Neutrophil (primary cell): Measurements from ENCODE around the genes WDR83OS, FBXW9, TNPO2, BEST2, KLF1 and CALR.

GRCh38 chr19:12643710-12644099, 22.8 kb downstream of the MAN2B1 start:
- PRO-cap, result no peak

GRCh38 chr19:12668475-12668873, 741 bp downstream of the WDR83OS start:
- PRO-cap, result no peak

DNA sequence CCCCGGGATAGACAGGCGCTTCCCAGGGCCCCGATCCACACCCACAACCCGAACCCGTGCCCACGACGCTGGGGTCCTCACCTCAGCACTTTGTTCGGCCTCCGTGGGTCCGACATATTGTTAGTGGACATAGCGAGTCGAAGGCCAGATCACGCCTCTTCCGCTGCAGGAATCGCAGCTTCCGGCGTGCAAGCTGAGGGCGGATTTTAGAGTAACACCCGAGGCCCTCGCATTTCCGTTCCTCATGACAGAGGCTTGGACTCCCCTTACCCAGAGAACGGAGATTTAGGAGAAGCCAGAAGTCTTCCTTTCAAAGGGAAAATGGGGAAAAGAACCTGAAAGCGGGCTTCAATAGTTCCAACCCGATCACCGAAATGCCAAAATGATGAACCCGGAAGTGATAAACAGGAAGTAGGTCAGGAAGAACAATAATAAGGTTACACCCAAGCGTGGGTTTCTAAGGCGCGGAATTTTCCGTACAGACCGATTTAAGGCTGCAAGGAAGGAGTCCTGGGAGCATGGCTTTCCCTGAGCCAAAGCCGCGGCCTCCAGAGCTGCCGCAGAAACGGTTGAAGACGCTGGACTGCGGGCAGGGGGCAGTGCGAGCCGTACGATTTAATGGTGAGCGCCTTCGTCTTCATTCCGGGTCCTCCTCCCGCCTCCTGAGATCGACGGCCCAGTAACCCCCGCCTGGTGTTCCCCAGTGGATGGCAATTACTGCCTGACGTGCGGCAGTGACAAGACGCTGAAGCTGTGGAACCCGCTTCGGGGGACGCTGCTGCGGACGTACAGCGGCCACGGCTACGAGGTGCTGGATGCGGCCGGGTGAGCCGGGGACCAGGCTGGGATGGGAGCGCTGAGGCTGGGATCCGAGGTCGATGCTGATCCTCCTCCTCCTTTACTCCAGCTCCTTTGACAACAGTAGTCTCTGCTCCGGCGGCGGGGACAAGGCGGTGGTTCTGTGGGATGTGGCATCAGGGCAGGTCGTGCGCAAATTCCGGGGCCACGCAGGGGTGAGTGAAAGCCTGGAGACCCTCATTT, at the start of gene WDR83OS:
Gene WDR83OS, minus strand, starts transcription at position 143 of the 1,041 bp plus-strand sequence.
- PRO-cap, result no peak

GRCh38 chr19:12696320-12697340, at the start of gene FBXW9:
FBXW9 (minus strand) TSS chr19:12696631.
- PRO-cap, result no peak

DNA sequence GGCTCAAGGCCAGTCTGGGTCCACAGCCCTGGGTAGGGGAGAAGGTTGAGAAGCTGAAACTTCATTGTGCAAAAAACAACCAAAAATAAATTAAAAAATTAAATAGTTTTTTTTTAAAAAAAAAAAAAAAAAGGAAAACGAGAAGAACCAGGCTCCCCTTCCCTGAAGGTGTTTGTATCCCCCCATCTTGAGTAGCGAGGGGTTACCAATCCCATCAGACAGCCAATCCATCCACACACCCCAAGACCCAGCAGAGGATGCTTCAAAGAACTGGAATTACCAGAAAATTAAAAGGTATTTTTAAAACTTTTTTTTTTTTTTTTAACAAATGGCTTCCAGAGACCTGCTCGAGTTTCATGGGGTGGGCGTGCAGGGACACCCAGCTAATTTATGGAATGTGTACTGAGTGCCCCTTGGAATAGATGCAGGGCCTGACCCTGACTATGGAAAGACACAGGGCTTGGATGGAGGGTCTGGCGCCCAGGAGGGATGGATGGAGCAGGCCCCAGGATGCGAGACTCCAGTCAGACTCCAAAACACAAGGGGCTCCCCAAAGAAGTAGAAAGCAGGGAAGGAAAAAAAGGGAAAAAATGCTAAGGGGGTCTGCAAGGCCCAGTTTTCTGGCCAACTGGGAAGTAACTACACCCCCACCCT, 3.0 kb upstream of the FBXW9 start:
- PRO-cap, result no peak

DNA sequence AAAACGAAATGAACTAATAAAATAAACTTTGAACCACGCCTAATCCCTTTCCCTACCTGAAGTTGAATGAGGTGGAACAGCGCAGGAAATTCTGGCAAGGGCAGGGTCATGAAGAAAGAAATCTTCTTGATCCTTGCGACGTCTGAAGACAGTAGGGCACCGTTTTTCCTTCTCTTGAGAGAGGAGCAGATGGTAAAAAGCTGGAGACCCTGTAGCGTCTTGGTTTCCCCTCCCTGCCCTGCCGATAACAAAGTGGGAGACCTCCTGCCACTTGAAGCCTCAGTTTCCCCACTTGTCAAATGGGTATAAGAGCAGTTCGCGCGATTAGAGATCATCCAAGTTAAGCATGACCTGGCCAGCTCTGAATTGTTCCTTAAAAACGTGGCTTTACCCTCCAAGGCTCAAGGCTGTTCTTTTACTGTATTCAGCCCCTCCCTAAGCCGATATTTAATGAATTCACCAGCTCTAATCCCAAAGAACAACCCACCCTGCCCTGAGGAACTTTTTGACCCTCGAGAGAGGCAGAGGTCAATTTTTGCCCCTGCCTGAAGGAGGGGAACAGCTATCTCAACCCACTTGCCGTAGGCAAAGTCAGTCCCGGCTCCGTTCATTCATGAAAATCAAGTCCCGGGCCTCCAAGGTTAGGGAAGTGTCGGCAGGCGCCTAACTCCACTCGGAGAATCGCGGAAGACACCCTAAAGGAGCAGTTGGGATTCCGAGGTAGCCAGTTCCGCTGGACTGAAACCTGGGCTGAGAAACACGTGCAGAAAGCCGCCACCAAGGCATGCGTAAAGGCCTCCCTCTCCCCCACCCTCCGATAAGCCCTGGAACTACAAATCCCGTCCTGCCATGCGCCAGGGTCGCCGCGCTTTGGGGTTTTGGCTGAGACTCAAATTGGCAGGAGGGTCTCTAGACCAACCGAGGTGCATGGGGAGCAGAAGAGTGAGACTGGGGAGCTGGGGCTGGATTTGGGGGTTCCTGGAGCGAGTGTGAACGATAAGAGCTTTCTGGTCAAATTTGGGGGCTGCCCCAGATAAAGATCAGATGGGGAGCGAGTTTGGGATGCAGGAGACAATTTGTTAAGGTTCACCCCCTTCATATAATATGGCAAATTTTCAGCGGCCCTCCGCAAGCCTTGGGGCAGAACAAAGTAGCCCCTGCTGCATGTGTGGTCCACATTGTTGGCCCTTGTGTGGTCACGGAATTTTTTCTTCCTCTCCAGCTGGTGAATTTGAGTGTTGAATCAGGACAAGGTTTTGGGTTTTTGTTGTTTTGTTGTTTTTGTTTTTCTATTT, at the start of gene TNPO2:
Gene TNPO2, minus strand, starts transcription at position 740 of the 1,295 bp plus-strand sequence.
- PRO-cap, result no peak

- PRO-cap, result no peak
These were observed at the start of gene BEST2 for GRCh38 chr19:12751444-12751933. BEST2 (plus strand) TSS chr19:12751791.

- PRO-cap, result no peak
These were observed 715 bp downstream of the BEST2 start for GRCh38 chr19:12752159-12752852.

DNA sequence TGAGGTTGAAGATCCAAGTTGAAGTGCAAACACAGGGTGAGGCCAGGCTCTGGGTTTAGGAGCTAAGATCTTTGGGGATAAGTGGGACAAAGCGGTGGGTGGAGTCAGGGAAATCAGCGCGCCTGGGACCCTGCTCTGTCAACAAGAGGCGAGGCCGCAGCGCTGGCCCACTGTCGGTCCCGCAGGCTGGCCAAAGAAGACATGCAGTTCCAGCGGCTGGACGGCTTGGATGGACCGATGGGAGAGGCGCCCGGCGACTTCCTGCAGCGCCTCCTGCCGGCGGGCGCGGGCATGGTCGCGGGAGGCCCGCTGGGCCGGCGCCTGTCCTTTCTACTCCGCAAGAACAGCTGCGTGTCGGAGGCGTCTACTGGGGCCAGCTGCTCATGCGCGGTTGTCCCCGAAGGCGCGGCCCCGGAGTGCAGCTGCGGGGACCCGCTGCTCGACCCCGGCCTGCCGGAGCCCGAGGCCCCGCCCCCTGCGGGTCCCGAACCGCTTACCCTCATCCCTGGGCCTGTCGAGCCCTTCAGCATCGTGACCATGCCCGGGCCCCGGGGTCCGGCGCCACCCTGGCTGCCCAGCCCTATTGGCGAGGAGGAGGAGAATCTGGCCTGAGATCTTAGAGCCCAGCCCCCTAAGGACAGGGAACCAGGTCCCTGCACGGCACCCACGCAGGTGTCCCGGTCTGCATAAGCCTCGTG, 6.0 kb downstream of the BEST2 start:
- PRO-cap, result no peak

DNA sequence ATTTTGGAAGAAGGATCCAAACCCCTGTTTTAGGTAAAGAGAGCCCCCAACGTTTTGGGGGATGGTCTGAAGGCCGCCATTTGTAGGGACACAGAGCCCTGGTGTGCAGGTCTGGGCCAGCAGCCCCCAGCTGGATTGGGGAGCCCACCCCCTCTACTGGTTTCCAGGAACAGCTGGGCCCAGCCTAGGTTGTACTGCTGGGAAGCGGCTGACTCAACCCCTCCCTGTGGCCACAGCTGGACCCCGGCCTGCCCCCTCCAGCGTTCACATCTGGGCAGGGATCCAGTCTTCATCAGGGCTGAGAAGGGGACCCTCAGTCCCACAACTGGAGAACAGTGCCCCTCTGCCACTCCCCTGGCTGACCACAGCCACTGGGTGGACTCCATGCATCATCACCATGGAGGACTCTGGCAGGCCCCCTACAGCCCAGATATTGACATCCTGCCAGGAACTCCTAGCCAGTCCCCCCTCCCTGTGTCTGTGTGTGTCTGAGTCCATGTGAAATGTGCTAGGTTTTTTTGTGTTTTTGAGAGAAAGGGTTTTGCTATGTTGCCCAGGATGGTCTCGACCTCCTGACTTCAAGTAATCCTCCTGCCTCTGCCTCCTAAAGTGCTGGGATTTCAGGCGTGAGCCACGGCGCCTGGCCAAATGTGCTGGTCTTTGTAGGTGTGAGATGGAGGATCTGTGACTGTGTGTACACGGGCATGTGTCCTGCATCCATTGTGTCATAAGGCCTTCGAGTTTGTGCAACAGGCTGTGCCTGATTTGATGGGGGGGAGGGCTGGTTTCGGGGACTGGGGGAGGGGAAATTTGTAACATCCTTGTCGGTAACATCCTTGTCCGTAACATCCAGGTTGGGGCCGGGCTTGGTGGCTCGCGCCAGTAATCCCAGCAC, 3.9 kb upstream of the HOOK2 start:
- PRO-cap, result no peak

DNA sequence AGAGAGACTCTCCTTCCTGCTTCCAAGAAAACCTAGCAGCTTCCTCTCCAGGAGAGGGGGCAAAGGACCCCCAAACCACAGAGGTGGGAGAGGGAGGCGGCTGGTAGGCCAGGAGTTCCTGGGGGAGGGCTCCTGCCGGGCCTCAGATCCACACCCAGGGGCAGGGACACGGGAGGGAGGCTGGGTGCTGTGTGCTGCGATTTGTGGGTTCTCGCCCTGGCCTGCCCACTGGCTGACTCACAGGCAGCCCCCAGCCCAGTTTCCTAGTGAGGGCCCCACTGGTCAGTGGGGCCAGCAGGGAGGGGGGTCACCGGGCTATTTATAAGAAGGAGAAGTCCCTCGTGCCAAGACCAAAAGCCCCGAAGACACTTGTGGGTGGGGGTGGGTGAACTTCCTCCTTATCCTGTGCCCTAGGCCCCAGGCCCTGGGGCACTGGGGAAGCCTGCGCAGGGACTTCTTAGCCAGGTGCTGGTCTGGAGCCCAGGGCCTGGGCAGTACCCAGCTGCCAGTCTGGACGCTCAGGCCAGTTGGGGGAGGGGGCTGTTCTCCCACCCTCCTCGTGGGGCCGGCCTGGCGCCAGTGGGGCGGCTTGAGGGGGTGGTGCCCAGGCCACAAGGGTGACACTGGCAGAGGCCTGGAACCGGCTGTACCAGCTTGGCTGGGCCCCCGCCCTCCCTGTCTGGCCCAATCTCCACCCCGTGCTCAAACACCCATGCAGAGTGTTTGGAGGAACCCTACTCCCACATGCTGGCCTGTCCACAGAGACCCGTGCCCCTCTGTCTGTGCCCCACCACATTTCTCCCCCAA, 5.0 kb upstream of the JUNB start:
- PRO-cap, result no peak

DNA sequence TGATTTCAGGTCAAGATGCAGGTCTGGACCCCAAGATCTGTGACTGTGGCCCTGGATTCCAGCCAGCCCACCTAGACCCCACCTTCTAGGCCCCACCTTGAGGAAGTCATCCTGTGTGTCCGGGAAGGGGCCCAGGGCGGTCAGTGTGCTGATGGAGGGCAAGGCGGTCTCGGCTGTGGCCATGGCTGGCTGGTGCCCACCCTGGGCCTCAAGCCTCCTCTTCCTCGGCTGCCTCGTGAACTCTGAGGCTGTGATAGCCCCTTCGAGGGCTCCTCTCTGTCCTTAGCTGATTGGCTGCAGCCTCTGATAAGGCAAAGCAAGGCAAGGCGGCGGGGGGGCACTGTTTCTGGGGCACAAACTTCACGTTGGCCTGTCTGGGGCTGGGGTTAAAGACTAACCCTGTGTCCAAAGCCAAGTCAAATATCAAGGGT, at the start of gene KLF1:
Gene KLF1, minus strand, starts transcription at position 244 of the 431 bp plus-strand sequence.
- PRO-cap, result no peak

DNA sequence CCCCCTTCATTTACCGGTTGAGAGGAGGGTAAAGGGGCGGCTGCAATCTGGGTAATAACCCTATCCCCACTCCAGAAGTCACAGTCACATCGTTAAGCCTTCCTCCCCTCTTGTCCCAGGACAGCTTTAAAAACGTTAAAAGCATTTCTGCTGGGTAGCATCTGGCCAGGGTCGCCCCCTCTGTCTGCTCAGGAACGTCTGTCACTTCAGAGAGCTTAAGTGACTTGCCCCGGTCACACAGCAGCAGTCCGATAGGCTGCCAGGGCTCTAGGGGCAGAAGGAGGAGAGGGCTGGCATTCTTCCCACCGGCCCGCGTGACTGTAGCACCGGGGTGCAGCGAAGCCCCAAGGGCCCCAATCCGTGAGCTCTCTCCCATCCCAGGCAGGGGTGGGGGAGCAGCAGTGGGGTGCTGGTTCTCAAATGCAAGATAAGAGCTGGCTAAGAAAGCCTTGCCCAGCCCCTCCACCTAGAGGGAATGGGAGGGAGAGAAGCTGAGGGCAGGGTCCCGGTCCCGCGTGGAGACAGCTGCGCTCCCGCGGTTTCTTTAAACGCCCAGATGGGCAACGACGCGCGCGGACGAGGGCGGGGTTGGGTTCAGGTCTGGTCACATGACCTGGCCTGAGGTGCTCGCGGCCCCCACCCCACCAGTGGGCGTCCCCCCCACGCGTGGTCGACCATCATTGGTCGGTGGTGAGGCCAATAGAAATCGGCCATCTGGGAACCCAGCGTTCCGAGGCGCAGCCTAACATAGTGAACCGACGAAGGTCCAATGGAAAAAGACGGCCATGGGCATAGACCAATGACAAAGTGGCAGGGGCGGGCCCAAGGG, 476 bp upstream of the CALR start:
- PRO-cap, result no peak

- PRO-cap, result unidirectional peak, plus-strand start at chr19:12938609
These were observed at the start of gene CALR for GRCh38 chr19:12938548-12938923. CALR (plus strand) TSS chr19:12938609.

DNA sequence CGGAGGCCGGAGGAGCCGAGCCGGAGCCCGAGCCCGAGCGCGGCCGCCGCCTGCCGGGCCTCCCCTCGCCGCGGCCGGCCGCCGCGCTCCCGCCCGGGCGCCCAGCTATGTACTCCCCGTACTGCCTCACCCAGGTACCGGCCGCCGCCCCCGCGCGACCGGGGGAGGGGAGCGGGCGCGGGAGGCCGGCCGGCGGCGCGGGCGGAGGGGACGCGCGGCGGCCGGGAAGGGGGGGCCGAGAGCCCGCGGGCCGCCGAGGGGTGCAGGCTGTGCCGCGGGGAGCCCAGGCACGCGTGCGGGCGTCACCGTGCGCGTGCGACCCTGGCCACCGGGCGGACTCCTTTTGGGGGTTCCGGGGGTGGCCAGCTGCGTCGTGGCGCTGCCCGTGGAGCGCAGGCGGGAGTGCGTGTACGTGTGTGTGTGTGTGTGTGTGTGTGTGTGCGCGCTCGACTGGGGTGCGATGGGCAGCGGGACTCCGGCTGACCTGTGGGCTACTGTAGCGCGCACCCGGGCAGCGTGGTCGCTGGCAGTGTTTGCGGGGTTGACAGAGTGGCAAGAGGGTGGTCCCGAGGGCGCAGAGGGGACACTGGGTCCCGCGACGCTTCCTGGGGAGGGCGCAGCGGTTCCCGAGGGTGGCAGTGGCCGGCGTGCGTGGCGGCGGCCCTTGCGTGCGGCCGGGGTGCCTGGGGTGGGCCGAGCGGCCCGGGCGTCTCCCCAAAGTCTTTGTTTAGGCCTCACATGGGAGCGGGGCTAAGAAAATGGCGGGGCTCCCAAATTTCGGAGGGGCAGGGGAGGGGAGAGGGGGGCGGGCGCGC, 663 bp downstream of the NFIX start:
- PRO-cap, result no peak

DNA sequence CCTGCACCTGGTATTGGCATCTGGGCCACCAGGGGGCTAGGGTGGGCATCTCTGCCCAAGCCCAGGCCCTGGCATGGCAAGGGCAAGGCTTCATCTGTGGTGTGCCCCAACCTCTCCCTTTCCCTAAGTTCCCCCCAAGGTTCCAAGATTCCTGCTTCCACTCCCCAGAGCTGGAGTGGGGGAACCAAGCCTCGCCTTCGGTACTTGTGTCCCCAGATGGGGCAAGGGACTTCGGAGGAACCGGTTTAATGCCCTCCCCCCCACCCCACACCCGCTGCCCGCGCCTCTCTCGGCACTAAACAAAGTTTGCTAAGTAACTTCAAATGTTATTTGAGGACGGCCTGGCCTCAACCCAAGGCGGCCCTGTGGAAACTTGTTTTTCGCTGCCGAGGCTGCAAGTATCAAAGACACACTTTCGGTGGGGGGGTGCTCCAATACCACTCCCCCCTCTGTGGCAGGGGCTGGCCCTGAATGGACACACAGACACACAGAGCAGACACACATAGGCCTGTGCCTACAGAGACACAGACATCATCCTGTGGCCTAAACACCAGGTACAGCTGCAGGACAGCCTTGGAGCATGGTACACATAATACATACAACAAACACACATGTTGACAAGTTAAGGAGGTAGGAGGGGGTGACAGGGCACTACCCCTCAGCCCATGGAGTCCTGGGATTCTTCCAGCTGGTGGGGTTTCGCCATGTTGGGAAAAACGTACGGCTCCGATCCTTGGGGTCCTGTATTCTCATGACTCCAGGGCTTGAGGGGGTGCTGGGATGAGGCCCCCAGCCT, 12.4 kb downstream of the NFIX start:
- PRO-cap, result no peak

GRCh38 chr19:13011731-13012467, 16.6 kb downstream of the NFIX start:
- PRO-cap, result no peak

GRCh38 chr19:13016503-13016977, 21.3 kb downstream of the NFIX start:
- PRO-cap, result no peak

GRCh38 chr19:13022794-13023848, 27.8 kb downstream of the NFIX start:
- PRO-cap, result no peak

DNA sequence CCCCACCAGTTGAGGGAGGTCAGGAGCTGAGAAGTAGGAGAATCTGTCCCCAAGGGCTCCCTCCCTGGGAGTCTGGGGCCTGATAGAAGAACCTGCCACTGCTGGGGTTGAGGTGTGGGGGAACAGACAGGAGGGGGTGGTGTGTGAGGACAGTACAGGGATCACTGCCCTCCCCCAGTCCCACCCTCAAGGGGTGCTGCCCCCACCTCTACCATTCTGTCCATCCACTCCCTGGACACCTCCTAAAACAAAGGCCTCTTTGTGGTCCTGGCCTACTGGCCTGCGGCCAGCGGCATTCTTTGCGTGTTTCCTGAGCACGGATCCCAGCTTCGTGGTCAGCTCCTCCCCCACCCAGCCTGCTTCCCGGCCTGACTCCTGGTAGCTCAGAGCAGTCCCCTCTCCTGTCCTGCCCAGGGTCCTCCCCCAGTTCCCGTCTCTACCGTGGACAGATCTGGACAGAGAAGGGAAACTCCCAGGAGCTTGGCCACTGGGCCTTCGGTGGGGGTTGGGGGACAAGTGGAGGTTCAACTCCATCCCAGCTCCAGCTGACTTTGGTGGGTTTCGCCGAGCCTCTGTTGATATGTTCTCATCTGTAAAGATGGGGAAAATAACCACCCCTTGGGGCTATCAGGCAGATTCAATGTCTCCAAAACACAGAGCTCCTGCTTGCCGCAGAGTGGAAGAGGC, 48.8 kb downstream of the LYL1 start:
- PRO-cap, result no peak